LHCN-M2 (cell line): ENCODE data around the genes PARP11, CCND2 and TIGAR.

DNA sequence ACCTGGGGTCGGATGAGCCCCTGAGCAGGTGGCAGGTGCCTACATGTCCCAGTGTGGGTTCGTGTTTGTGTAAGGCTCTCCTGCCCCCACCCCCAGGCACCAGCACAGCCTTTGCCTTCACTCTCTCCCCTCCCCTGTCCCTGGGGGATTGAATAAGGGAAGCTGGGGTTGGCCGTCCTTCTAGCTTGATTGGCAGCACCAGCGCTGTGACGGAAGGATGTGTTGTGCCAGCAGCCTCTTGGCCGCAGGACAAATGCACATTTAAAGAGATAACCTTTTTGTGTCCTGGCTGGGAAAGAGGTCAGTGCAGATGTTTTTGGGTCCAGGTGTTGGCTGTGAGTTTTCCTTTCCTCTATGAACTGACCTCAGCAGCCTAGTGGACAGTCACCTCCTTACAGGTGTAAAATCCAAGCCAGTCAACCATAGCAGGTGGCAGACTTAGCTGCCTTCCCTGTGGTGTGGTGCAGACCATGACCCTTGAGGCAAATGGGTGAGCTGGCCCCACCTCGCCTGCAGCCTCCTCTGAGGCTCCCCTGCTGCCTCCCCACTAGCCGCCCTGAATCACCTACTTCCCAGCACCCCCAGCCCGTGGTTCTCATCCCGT lies 34.6 kb upstream of the TSPAN9 start:
- RAMPAGE, long total RNA, result no peak

- RAMPAGE, long total RNA, result no peak
These were observed 7.8 kb downstream of the TSPAN9 start for GRCh38 chr12:3084708-3085713.

DNA sequence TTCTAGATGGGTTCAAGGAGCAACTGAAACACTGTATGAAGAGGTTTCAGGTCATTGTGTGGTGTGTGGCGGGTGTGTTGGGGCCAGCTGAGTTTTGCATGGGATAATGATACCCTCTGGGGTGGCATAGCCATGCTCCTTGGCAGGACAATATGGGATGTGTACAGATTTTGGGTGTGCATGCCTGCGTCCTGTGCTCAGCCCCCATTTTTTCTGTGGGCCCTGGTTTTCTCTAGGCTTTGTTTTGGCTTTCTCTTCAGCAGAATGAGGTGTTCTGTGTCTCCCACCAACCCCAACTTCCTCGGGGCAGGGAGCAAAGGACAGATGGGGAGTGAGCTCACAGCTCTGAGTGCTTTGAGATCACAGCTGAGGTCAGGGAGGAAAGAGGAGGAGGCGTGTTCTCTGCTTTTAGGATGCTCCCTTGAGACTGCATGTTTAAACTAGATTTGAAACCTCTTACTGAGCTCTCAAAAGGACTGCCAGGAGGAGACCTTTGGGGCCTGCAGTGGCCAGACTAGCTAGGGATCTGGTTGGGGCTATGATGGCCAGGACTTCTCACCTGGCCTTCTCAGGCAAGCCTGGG lies 140.9 kb downstream of the TSPAN9 start:
- RAMPAGE, long total RNA, result no peak

DNA sequence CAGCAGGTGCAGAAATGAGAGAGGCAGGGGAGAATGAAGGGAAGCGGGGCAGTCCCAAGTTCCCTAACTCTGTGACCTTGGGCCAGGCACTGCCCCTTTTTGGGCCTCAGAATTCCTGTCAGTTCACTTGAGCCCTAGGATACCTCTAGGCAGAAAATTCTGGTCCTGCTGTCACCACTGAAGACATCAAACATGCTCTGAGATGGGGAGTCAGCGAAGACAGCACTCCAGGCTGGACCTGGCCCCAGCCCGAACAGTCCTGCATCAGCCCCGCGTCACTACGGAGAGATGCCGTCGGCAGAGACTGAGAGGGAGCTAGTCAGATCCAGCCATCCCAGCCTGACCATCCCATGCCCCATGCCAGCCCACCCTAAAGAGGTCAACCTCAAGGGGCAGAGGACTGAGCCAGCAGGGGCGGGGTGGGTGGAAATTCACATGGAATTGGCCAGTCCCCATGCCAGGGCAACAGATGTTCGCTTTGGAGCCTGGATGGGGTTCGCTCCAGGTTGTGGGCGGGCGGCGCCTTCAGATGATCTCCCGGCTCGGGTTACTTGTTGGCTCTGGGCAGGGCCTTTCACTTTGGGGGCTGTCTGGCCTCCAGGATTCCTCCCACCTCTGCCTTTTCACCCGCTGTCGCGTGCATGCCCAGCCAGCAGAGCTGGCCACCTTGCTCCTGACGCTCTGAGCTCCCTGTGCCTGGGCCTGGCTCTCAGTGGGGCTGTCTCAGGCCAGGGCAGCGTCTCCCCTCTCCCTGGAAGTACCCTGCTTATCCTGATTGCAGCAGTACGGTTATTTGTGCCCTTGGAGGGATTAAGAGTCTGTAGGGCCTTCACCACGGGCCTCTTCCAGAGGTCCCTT lies 154.2 kb downstream of the TSPAN9 start:
- RAMPAGE, long total RNA, result no peak

GRCh38 chr12:3278424-3278818 lies 201.2 kb downstream of the TSPAN9 start:
- RAMPAGE, long total RNA, result no peak

GRCh38 chr12:3283191-3283505 lies 206.0 kb downstream of the TSPAN9 start:
- RAMPAGE, long total RNA, result no peak

DNA sequence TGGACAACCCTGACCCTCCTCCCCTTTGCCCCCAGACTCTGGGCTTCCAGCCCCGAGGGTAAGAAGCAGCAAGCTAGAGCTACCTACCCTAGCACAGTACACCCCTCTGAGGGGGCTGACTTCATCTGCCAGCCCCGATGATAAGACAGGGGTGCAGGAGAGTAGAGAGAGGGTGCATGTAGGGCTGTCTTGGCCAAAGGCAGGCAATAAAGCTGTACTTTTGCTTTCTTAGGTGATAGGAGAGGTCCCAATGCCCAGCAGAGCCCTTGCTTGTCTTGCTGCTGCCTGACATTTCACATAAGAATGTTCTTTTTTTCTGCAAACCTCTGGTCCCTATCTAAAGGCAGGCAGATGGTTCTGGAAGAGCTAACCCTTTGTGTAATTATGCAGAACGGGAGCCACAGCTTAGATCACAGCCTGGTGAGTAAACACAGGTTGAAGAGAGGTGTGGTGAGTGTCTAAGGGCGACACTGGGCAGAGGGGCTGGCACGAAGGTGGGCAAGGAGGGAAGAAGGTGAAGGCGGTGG lies 42.6 kb downstream of the PRMT8 start:
- RAMPAGE, long total RNA, result no peak

- RAMPAGE, long total RNA, result no peak
These were observed 78.8 kb downstream of the CRACR2A start for GRCh38 chr12:3674173-3674508.

GRCh38 chr12:3868910-3869646 lies 4.1 kb downstream of the PARP11 start:
- RAMPAGE, long total RNA, result no peak

GRCh38 chr12:3871237-3872114 lies 1.7 kb downstream of the PARP11 start:
- RAMPAGE, long total RNA, result no peak

DNA sequence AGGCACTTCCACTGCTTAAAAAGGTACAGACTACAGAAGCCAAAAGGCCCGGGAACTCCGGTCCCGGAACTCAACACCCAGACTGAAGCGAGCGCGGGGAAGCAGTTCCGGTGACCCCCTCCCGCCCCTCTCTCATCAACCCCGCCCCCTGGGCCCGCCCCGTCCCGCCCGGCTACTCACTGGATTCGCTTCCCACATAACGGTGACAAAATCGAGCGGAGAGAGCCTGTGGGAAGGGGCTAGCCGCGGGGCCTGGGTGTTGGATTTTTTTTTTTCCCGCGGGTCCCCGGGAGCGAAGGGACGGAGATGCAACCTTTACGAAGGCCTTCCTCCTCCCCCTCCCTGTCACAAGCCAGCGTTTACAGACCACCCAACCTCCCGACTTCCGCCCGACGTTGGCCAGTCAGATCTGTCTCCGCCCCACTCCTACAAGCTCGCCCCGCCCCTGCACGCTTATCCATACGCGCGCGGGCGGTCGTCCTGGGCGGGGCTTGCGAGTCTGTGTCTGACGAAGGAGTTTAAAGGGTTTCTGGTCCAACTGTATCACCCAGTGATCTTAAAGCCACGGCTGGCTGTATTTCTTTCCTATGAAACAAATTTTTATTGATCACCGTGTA lies at the start of gene PARP11:
TSS of gene PARP11 (minus strand) at position 368 of the 617 bp plus-strand sequence.
- RAMPAGE, long total RNA, result start-site peak on the minus strand centred at position 341 of the sequence, 7 bp wide, 34 reads

DNA sequence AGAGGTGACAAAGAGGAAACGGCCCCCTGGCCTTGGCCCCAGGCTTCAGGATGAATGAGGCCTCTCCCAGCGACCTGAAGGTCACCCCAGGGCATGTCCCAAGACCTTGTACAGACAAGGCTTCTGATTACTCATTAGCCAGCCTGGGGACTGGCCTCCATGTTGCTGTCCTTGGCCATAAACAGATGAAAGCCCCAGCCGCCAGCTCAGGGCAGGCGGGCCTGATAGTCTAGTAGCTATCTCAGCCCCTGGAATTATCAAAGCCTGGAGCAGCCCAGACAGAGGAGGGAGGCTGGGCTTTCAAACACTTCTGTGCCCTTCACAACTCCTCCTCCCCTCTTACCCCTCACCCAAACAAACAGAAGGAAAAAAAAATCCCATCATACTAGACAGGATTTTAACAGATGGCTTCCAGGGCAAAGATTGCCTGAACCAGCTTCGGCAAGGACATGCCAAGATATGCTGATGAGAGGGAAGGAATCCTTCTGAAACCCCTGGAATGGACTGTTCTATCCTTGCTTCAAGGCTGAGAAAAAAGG lies 142.3 kb upstream of the PARP11 start:
- RAMPAGE, long total RNA, result no peak

- RAMPAGE, long total RNA, result no peak
These were observed 151.5 kb upstream of the PARP11 start for GRCh38 chr12:4024663-4025074.

- RAMPAGE, long total RNA, result no peak
These were observed 152.4 kb upstream of the PARP11 start for GRCh38 chr12:4025471-4026180.

GRCh38 chr12:4107217-4107918 lies 166.2 kb upstream of the CCND2 start:
- RAMPAGE, long total RNA, result no peak

GRCh38 chr12:4273234-4274259 lies at the start of gene CCND2:
TSS of gene CCND2 (plus strand) at chr12:4273762.
- RAMPAGE, long total RNA, result no peak

- RAMPAGE, long total RNA, result no peak
These were observed at the start of gene TIGAR for GRCh38 chr12:4320858-4321952. TSS of gene TIGAR (plus strand) at chr12:4321213.

GRCh38 chr12:4450470-4451060 lies 5.0 kb upstream of the FGF6 start:
- RAMPAGE, long total RNA, result no peak

- RAMPAGE, long total RNA, result no peak
These were observed 893 bp downstream of the AKAP3 start for GRCh38 chr12:4647895-4648420.

DNA sequence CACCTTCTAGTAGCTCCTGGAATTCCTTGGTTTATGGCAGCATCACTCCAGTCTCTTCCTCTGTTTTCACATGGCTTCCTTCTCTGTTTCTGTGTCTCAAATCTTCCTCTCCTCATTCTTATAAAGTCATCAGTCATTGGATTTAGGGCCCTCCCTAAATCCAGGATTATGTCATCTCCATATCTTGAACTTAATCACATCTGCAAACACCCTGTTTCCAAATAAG lies 40.4 kb upstream of the NTF3 start:
- RAMPAGE, long total RNA, result no peak